Neutrophil (primary cell): Measurements from ENCODE around the genes STAT1 and NABP1.

DNA sequence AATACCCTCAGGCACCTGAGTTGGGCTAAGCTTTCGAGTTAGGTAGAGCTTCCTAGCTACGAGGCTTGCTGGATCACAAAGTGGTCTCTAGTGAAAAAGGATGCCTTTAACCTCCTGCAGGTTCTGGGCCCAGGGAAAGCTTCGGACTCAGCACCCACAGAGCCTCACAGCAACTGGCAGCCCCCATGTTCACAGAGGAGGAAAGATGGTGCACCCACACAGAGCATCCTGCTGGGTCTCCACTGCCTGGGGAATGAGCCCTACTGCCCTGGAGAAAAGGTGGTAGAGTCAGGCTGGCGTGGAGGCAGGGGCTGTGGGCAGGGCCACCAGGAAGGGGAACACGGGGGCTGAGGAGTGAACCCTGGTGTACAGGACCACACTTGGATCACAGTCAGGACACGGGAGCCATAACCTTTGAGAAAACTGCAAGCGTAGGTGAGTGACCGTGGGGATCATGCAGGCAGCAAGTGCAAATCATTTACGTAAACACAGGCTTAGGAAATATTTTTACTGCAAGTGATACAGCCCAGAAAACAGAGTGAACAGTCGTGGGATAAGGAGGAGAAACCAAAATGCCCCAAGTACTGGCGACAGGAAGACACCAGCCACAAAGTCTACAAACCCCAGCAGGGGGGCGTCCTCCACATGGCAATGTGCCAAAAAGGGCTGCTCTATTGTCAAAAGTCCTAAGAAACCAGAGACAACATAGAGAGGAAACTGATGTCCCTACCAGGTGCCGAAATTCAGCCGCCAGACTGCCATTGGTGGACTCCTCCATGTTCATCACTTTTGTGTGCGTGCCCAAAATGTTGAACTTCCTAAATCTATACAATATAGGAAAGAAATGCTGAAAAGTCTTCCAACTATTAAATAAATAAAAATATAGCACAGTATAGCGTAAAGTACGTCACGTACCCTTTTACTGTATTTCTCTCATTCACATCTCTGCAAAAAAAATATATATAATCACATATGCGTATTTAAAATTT lies 27.6 kb downstream of the STAT1 start:
- PRO-cap: no peak

DNA sequence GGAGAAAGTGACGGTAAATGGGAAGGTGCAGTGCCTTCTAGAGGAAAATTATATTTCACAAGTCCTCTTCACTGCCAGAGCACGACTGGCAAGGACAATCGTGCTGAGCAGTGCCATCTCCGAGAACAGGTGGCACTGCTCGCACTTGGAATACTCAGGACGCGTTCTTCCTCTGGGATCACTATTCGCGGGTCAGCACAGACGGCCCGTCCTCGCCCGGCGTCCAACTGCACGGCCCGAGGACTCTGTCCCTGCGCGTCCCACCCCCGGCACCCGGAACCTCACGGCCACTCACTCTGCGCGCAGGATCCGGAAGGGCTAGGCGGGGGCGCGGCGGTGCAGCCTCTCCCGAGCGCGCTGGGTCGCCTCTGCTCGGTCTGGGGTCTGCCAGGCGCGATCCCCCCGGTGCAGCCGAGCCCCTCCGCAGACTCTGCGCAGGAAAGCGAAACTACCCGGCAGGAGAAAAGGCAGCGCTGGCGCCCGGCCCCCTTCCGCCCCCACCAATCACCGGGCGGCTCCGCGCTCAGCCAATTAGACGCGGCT lies at the start of gene STAT1:
TSS of gene STAT1 (minus strand) at position 449 of the 543 bp plus-strand sequence.
- PRO-cap: bidirectional peak, plus-strand start outside the sequence, minus-strand start at position 432 of the sequence

- PRO-cap: no peak
Observed at GRCh38 chr2:191127323-191127522, 23.6 kb downstream of the STAT4 start.

DNA sequence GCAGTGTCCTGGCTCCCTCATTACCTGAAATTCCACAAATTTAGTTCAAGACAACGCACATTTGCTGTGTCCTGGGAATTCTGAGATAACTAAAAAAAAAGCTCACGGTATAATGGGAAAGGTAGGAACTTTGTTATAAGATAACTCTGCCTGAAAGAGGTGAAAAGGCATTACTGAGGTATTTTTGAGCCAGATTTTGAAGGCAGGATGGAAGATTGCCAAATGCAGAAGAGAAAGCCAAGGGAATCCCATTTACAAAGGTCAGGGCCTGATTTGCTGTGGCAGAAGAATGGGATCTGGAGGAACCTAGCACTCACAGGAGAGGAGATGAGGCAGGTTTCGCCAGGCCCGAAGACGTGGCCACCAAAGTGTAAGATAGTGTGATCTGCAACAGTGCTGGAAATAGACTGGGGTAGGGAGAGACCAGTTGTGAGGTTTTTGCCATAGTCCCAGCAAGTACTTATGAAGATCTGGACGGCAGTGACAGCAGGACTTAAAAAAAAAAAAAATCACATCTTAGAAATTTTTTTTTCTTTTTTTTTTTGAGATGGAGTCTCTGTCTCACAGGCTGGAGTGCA lies 22.1 kb upstream of the STAT4 start:
- PRO-cap: no peak

- PRO-cap: no peak
Observed at GRCh38 chr2:191193870-191194516, 43.2 kb upstream of the STAT4 start.

- PRO-cap: no peak
Observed at GRCh38 chr2:191247068-191247360, 1.8 kb downstream of the MYO1B start.

DNA sequence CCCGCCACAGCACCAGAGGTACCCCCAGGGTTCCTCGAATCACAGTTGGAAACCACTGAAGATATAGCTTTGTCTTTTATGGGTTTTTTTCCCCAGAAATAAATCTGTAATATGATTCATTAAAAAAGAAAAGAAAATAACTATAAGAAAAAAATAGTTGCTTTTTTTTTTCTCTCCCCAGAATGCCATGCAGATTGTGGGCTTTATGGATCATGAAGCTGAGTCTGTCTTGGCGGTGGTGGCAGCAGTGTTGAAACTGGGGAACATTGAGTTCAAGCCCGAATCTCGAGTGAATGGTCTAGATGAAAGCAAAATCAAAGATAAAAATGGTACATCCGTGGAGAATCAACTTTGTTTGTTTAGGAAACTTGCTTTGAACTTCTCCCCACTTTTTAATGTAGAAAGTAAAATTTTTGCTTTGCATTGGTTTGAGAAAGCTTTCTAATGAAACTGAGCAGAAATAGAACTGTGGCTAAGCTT lies 118.4 kb downstream of the MYO1B start:
- PRO-cap: no peak

DNA sequence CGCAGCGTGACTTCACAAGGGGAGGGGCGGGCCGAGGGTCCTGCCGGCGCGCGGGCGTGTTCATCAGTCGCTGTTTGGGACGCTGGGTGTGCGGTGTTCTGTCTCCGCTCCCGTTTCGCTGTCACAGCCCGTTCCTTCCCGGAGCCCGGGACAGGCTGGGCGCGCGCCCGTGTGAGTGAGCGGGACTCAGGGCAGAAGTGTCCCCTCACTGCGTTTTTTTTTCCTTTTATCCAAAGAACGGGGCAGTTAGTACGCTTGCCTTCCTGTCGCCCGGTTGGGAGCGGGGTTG lies at the start of gene NABP1:
TSS of gene NABP1 (plus strand) at position 66 of the 289 bp plus-strand sequence.
- PRO-cap: bidirectional peak, plus-strand start at position 66 of the sequence, minus-strand start outside the sequence

DNA sequence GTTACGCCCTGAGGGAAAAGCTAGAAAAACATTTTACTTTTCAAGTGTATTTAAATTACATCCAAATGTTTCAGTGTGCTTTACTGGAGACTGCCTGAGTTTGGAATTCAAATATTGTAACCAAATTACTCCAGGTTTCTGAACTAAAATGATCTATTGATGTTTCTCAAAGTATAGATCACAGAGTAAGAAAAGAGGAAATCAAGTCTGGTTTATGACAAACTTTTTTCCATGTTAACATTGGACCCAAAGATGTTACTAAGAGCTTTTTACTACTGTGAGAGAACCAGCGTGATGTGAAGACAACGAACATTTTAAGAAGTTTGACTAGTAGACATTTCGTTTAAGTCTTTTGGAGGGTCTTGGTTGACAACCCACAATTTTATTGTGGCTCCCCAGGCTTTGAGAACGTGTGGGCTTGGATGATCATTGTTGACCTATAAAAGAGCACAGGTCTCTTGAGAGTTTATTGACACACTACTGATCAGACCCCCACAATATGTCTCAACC lies 11.7 kb downstream of the NABP1 start:
- PRO-cap: no peak

GRCh38 chr2:191695423-191696569 lies 17.9 kb downstream of the NABP1 start:
- PRO-cap: no peak

DNA sequence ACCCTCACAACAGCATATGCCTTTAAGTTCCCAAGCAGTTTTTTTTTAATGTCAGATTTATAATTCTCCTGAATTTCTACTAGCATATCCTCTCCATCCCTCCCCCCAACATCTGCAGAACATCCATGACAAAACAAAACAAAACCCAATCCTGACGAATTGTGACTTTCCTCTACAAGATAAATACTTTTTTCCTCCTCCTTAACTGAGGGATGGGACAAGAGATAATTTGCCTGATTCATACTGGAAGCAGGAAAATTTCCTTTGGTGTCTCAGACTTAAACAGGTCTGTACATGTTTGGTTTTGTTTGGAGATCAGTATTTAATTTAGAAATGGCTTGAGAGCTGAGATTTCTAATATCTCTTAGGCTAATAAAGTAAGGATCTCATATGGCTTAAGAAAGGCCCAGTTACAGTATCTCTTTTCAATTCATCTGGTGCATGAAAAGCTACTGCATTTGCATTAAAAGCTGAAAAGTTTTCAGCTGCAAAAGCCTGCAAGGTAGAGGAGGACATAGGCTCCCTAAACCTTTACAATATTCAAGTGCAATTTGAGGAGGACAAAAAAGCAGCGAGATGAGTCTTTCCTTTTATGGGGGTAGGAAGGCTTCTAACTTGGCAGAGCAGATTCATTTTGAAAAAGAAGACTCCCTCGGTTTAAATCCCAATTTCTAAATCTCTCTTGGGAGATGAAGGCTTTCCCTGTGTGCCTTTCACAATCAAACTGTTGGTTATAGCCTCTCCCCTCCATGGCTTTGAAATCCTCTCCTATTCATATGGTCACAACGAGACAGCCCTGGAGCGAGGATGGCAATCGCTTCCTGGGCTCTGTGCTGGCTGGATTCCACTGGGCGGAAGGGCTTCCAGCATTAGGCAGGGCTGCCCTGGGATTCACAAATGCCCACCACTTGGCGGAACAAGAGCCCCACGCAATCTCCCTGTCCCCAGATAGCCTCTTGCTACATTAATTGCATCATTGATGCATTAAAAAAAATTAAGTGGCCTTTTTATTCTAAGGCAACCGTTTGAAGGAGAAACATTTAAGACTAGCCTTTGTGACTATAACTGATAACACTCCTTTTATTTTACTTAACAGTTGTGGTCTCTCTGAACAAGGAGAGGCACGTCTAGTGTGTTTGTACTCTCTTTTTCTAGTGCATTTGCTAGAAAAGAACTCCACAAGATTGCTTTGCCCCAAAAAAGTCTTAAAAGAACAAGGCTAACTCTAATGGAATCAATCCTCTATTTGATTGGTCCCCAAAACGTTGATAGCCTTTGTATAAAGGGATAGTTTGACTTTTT lies 1.8 kb downstream of the CAVIN2 start:
- PRO-cap: no peak

GRCh38 chr2:192155420-192155637 lies 39.4 kb downstream of the TMEFF2 start:
- PRO-cap: no peak

DNA sequence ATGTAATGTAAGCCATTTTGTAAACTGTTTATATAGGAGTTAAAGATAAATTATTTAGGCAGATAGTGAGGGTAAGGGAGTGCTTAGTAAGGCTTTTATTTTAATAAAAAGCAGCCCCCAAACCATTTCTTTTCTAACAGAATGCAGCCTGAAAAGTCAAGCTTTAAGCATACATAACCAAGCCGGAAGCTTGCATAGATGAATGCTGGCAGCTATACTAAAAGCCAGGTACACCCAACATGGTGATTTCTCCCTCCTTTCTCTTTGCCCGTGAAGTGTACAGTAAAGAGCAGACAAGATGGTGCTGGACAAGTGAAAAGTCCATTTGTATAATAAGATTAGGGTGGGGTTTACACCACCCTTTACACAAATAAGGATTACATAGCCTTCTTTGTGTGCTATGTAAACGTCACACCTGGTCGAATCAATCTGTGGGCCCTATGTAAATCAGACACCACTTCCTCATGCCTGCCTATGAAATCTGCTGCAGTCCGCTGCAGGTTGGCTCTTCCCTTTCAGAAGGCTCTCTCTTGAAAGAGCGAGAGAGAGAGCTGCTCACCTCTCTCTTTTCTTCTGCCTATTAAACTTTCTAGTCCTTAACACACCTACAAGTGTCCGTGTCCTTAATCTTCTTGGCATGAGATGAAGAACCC lies 1054.4 kb upstream of the SLC39A10 start:
- PRO-cap: no peak

- PRO-cap: no peak
Observed at GRCh38 chr2:194606640-194606839, 1050.5 kb upstream of the SLC39A10 start.

- PRO-cap: no peak
Observed at GRCh38 chr2:196112955-196113346, 44.3 kb upstream of the DNAH7 start.

DNA sequence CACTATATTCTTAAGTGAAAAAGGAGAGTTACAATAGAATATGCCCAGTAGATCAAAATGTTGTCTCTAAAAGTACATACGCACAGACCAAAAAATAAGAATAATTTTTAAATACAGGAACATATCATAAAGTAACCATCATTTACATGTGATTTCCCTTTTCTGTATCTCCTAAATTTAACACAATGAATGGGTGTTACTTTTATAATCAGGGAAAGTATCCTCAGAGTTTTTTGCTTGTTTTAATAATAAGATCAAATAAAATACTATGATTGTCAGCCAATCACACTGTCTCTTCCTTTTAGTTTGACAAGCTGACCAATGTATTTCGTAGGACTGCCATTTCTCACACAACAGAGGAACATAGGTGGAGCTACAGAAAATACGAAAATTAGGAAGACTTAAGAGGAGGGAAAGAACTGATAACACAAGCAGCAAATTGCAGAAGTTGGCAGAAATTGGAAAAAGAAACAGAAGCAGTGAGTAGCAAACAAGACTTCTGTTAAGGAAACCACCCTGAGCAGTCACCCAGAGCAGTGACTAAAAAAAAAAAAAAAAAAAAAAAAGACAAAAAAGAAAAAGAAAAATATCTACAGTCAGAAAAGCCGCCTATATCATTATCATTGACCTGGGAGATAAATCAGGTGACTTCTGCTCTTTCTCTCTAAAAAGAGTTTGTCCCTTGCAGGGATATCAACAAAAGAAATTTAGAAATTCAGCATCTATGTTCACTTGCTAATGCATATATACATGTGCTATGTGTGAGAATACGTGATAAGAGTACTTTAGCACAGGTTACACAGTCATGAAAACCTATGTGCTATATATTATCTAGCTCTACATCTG lies 21.5 kb downstream of the STK17B start:
- PRO-cap: no peak

- PRO-cap: no peak
Observed at GRCh38 chr2:196162379-196163110, 8.8 kb downstream of the STK17B start.

- PRO-cap: no peak
Observed at GRCh38 chr2:196233710-196234404, 62.5 kb upstream of the STK17B start.

DNA sequence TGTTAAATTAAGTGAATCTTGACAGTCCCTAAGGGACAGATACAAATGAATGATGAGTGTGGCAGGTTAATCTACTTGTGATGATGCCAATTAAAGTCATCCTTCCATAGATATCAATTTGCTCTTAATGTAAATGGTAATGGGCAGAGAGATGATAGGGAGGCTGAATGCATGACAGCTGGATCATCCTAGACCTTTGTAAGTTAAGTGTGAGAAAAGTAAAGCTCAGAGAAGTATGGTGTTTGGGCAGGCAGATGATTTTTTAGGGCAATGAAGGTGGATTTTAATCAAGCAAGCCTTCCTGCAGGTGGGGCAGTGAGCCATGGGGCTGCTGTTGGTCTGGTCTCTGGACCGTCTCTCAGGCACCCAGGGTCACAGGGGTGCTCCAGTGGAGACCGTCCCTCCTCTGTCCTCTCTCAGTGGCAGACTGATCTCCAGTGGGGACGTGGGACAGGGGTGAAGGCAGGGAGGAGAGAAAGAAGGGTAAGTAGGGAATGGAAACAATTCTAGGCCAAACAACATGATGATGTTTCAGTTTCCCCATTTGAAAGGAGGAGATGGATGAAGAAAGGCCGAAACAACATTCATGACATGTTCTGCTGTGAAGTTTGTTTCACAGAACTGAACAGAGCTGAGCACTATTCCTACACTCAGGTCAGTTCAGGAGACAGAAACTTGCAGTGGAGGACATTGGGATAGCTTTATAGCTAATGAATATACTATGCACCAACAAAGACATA lies 69.9 kb upstream of the STK17B start:
- PRO-cap: bidirectional peak, plus-strand start at position 544 of the sequence, minus-strand start at position 414 of the sequence

- PRO-cap: no peak
Observed at GRCh38 chr2:196330839-196331590, 159.6 kb upstream of the STK17B start.